Transverse colon (tissue), 4 donors: ENCODE results near the gene CELA3A.

DNA sequence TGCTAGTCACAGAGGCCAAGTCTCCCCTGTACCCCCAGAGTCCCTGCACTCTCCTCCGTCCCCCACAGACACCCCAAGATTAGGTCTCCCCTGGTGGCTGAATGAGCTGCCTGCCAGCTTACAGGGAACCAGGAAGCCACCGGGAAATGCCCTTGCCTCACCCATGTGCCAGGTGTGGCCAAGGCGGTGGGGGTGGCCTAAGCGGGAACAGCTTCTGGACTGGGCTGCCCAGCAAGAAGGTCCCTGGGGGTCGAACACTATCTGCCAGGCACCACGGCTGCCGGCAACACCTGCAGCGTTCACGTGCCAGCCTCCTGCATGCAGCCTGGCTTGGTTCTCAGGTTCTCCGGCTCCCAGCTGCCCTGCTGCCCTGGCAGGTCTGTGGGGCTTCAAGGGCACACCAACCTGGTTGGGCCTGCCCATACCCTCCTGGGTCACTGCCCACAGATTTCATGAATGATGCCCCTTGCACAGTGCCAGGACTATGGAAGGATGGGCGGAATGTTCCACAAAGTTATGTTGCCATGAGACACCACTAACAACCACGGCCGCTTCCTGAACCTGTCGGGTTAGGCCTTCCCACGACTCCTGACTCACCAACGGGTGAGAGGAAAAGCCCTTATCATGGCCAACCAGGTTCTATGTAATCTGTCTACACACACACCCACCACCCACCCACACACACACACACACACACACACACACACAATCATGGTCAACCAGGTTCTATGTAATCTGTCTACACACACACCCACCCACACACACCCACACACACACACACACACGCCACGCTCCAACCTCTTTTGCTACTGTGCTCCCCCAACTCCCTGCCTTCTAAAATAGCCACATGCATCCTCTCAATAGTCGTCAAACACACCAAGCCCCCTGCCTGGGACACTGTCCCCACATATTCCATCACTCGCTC, 32.4 kb downstream of the HSPG2 start:
- PRO-cap: bidirectional peak, plus-strand start at position 181 of the sequence, minus-strand start at position 130 of the sequence; unidirectional peak, minus-strand start at position 595 of the sequence
- RAMPAGE, long total RNA, 4 experiments: no peak in any of the 4 experiments

GRCh38 chr1:21909490-21910492, 27.3 kb downstream of the HSPG2 start:
- PRO-cap: no peak
- RAMPAGE, long total RNA, 4 experiments: no peak in any of the 4 experiments

GRCh38 chr1:21910809-21912046, 25.9 kb downstream of the HSPG2 start:
- PRO-cap: no peak
- RAMPAGE, long total RNA, 4 experiments: no peak in any of the 4 experiments

- PRO-cap: unidirectional peak, plus-strand start at chr1:21931268; unidirectional peak, plus-strand start at chr1:21931321; unidirectional peak, plus-strand start at chr1:21931408
- RAMPAGE, long total RNA, 4 experiments: no peak in any of the 4 experiments
Observed at GRCh38 chr1:21931014-21931595, 6.0 kb downstream of the HSPG2 start.

- PRO-cap: no peak
- RAMPAGE, long total RNA, 4 experiments: no peak in any of the 4 experiments
Observed at GRCh38 chr1:21940310-21940523, 3.1 kb upstream of the HSPG2 start.

- PRO-cap: no peak
- RAMPAGE, long total RNA, 4 experiments: no peak in any of the 4 experiments
Observed at GRCh38 chr1:21946885-21947342, 9.8 kb upstream of the HSPG2 start.

DNA sequence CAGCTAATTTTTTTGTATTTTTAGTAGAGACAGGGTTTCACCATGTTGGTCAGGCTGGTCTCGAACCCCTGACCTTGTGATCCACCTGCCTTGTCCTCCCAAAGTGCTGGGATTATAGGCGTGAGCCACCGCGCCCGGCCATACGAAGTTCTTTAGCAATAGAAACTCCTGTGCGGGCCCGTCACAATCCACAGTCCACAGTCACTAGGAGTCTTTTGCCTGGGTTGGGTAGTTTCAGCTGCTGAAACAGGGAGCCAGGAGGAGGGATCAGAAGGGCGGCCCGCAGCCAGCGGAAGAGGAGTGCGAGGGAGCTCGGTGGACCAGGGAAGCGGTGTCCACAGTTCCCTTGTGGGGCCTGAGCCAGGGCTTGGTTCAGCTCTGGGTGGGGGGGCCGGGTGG, 17.9 kb upstream of the HSPG2 start:
- PRO-cap: no peak
- RAMPAGE, long total RNA, 4 experiments: no peak in any of the 4 experiments

GRCh38 chr1:22001303-22001899, at the start of gene CELA3A:
Gene CELA3A, plus strand, starts transcription at chr1:22001657.
- PRO-cap: no peak
- RAMPAGE, long total RNA, 4 experiments: no peak in any of the 4 experiments

DNA sequence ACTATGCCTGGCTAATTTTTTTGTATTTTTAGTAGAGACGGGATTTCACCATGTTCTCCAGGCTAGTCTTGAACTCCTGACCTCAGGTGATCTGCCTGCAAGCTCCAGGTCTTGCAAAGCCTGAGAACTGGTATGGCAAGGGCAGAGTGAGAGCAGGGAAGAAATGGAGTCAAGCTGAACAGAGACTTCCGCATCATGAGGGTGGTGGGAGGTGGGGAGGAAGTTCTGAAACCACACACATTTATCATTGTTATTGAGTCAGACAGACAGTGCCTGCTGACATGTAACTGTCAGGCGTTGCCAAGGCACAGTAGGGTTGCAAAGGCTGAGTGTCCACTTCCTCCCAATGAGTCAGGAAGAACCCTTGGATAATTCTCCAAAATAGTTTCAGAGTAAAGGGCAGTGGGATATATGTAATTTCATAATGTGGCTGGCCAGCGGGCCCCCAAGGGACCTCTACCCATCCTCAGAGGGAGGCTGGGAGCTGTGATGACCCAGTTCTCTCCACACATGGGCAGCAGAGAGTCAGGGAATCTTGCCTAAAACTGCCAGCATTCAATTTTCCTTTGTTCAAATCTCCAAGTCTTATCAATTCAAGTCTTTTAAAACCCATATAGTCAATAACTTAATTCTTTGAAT, 17.6 kb downstream of the CELA3A start:
- PRO-cap: no peak
- RAMPAGE, long total RNA, 4 experiments: no peak in any of the 4 experiments

- PRO-cap: no peak
- RAMPAGE, long total RNA, 4 experiments: no peak in any of the 4 experiments
Observed at GRCh38 chr1:22117165-22117679, 25.7 kb downstream of the WNT4 start.

DNA sequence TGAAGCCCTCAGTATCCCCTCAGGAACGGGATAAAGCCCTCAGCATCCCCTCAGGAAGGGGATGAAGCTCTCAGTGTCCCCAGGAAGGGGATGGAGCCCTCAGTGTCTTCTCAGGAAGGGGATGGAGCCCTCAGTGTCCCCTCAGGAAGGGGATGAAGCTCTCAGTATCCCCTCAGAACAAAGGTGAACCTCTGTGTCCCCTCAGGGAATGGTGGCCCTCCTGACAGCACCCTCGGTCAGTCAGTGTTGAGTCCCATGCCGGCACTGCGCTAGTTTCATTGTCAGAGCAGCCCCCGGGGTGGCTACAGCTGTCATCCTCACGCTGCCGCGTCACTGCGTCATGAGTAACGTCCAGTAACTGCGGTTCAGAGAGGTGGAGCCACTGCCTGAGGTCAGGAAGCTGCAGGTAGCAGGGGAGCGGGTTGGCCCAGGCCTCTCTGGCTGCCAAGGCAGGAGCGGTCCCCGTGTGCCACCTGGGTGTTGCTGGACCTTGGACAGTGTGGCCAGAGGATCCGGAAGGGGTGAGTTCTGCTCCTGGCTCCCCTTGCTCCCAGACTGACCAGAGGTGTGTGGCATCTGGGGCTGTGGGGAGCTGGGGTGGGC, 20.2 kb upstream of the WNT4 start:
- PRO-cap: no peak
- RAMPAGE, long total RNA, 4 experiments: no peak in any of the 4 experiments

- PRO-cap: no peak
- RAMPAGE, long total RNA, 4 experiments: no peak in any of the 4 experiments
Observed at GRCh38 chr1:22447489-22448323, 3.9 kb upstream of the ZBTB40 start.

GRCh38 chr1:22494736-22495276, 43.2 kb downstream of the ZBTB40 start:
- PRO-cap: no peak
- RAMPAGE, long total RNA, 4 experiments: no peak in any of the 4 experiments

- PRO-cap: no peak
- RAMPAGE, long total RNA, 4 experiments: no peak in any of the 4 experiments
Observed at GRCh38 chr1:23013605-23014456, 1.8 kb downstream of the TEX46 start.

- PRO-cap: no peak
- RAMPAGE, long total RNA, 4 experiments: no peak in any of the 4 experiments
Observed at GRCh38 chr1:23068327-23068913, 49.2 kb downstream of the KDM1A start.

- PRO-cap: unidirectional peak, minus-strand start at chr1:23103514
- RAMPAGE, long total RNA, 4 experiments: no peak in any of the 4 experiments
Observed at GRCh38 chr1:23103203-23103810, 84.0 kb downstream of the KDM1A start.

DNA sequence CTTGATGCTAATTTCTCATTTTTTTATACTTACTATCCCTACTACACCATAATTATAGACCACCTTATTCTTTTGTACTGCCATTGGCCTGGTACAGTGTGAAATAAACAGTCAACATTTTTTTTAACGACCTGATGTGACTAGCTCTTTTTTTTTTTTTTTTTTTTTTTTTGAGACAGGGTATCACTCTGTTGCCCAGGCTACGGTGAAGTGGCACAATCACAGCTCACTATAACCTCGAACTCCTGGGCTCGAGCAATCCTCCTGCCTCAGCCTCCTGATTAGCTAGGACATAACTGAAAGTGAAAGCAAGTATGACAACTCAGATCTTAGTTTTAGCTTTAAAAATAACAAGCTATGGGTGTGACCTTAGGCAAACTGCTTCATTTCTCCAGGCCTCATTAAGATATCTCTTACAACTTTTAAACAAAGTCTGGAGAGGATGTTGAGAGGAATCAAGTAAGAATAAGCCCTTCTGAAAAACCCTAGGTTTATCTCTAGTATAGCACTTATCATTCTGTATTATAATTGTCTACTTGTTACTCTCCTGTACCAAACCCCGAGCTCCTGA, 98.1 kb downstream of the HTR1D start:
- PRO-cap: no peak
- RAMPAGE, long total RNA, 4 experiments: no peak in any of the 4 experiments

GRCh38 chr1:23224908-23225480, 7.7 kb upstream of the HTR1D start:
- PRO-cap: no peak
- RAMPAGE, long total RNA, 4 experiments: no peak in any of the 4 experiments

DNA sequence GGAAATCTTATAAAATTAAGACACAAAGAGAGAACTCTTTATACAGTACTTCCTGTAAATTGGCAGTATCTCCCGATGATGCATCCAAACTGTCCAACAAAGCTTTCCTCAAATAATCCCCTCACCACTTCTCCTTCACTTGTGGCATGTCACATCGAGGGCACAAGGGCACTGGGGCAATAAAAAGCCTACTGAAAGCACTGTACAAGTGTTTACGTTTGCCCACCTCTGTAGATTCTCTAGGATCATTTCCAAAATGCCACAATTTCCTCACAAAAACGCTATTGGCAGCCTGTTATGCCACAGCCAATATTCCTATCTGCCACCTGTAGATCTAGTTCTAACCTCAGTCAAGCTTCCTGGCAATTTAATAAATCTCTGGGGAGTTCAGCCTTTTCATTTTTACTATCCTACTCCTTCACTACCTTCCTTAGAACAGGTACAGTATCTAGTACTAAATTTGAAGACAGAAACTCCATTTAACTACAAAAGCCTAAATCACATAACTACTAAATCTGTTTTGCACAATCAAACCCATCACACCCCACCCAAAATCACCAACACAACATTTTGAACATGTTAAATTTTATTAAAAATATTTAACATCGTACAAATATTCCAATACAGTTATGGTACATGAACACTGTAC, 39.8 kb downstream of the HNRNPR start:
- PRO-cap: no peak
- RAMPAGE, long total RNA, 4 experiments: no peak in any of the 4 experiments

DNA sequence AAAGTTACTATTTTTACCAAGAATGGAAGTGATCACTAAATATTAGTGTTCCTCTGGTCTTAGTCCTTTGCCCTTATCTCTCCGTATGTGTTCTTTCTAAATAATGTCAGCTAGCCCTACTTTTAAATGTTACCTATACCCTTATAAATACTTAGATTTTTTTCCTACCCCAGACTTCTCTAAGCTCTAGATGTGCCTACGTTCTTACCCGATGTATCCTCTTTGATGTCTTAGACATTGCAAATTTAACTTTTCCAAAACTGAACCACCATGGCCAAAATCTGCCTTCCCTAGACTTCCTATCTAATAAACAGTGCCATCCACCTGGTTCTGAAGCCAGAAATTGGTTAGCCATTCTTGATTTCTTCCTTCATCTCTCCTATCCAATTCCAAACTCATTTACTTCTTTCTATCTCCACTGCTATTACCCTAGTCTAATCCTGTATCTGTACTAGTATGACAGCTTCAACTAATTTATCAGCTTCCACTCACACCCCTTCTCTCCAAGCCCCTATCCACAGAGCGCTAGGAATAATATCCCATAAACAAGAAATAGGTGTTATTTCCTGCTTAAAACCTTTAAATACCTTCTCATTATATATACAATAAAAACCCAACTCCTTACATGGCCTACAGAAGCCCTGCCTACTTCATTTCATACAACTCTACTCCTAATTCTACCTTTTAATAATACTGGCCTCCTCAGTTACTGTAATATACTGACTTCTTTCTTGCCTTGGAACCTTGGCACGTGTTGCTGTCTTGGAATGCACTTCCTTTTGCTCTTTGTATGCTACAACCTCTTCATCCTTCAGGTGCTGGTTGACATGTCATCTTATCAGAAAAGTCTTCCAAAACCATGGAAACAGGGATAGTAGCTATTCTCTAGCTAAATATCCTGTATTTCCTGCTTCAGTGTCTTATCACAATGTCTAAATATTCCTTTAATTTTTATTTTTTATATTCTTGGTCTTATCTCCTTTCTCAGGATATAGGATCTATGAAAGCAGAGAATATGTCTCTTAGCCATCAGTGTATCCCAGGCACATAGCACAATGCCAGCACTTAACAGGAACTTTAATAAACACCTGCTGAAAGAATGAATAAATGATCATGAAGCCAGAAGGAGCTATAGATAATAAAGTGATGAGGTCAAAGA, 24.6 kb downstream of the HNRNPR start:
- PRO-cap: no peak
- RAMPAGE, long total RNA, 4 experiments: start-site peak on the minus strand in 2 of 4 experiments, centred at positions 682 to 864 of the sequence, 17 to 26 reads per replicate